Retinal pigment epithelial cell (primary cell): Measurements from ENCODE around the gene ZNF324B.

GRCh38 chr19:58451131-58452364, at the start of gene ZNF324B:
TSS of gene ZNF324B (plus strand) at chr19:58451622.
- RRBS = under 1% methylated on average over 43 of the region's 98 CpGs

- RRBS = no CpG with 5 or more reads among the region's 9 CpGs
Measured at GRCh38 chr19:58472860-58473926, 3.0 kb upstream of the ZNF446 start.

DNA sequence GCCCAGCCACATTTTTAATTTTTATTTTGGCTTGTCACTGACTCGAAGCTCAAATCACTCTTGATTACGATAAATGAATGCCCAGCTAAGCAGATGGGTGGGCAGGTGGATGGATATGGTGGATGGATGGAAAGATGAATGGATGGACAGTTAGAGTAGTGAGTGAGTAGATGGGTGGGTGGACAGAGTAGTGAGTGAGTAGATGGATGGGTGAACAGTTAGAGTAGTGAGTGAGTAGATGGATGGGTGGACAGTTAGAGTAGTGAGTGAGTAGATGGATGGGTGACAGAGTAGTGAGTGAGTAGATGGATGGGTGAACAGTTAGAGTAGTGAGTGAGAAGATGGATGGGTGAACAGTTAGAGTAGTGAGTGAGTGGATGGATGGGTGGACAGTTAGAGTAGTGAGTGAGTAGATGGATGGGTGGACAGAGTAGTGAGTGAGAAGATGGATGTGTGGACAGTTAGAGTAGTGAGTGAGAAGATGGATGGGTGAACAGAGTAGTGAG, 9.8 kb downstream of the SLC27A5 start:
- RRBS = no CpG with 5 or more reads among the region's 2 CpGs